ENCODE data around the genes MRPL20 and MMP23B.

DNA sequence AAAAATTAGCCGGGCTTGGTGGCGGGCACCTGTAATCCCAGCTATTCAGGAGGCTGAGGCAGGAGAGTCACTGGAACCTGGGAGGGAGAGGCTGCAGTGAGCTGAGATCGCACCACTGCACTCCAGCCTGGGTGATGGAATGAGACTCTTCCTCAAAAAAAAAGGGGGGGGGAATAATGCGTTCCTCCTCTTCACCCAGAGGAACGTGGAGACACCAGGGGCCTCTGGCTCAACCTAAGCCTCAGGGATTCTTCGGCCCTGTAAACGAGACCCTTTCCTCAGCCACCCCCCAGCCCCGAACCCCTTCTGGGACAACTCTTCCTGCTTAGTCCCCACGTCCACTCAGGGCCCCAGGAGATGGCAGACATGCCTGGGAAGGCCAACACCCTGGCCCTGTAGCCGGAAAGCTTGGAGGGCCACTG is 2.2 kb downstream of the AURKAIP1 start:
- RRBS = no CpG with 5 or more reads among the region's 10 CpGs

DNA sequence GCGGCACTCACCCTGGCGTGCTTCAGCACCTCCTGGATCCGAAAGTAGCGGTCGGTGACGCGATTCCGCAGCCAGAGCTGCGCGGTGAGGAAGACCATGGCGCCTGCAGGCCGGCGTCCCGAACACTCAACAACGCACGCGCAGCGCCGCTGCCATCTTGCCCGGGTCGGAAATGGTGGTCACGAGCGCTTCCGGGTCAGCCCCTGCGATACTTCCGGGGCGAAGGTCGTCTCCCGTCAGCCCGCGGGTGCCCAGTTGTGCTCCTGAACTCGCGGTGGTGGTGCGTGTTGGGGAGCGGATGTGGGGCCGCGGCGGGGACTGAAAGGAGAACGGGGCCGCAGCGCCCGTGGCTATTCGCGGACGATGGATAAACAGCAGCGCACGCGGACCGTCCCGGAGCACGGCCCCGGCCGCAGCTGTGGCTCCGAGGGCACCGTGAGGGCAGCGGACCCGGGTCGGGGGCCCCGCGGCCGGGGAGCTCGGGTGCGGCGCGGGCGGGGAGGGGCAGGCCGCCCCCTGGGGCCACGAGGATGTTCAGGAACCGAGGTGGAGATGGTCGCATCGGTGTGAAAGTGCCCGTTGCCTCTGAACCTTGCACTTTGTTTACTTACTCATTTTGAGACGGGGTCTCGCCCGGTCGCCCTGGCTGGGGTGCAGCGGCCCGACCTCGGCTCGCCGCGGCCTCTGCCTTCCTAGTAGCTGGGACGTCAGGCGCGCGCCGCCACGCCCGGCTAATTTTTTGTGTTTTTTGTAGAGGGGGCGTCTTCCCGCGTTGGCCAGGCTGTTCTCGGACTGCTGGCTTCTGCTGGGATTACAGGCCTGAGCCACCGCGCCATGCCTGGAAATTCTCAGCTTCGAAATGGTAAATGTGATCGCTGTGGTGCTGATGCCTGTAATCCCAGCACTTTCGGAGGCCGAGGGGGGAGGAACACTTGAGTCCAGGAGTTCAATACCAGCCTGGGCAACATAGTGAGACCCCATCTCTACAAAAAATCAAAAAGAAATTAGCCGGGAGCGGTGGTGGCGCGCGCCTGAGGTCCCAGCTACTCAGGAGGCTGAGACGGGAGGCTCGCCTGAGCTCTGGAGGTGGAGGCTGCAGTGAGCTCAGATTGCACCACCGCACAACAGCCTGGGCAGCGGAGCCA is at the start of gene MRPL20:
Gene MRPL20, minus strand, starts transcription at position 174 of the 1,145 bp plus-strand sequence.
- RRBS = 3% methylated on average over 20 of the region's 108 CpGs

DNA sequence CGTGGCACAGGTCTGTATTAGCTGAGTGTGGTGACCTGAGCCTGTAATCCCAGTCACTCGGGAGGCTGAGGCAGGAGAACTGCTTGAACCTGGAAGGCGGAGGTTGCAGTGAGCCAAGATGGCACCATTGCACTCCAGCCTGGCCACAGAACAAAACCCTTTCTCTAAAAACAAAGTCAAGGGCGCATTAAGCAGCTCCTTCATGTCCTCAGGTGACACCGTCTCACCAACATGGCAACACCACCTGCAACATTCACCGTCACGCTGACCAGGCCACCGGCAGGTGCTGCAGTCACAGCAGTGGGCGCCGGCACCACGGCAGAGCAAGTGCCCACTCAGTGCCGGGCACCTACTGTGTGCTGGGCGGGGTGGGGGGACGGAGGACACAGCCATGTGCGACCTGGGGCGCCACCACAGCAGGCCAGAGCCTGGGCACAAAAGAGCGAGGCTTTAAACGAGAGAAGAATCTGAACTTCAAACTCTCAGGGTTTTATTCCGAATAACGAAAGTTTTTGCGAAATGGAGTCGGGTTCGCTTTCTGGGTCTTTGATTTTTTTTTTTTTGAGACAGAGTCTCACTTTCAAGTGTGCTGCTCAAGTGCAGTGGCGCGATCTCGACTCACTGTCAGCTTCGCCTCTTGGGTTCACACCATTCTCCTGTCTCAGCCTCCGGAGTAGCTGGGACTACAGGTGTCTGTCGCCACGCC is 12.2 kb downstream of the ATAD3B start:
- RRBS = no CpG with 5 or more reads among the region's 30 CpGs

GRCh38 chr1:1631510-1632575 is at the start of gene MMP23B:
TSS of gene MMP23B (plus strand) at chr1:1632173.
- RRBS = 6% methylated on average over 39 of the region's 79 CpGs

DNA sequence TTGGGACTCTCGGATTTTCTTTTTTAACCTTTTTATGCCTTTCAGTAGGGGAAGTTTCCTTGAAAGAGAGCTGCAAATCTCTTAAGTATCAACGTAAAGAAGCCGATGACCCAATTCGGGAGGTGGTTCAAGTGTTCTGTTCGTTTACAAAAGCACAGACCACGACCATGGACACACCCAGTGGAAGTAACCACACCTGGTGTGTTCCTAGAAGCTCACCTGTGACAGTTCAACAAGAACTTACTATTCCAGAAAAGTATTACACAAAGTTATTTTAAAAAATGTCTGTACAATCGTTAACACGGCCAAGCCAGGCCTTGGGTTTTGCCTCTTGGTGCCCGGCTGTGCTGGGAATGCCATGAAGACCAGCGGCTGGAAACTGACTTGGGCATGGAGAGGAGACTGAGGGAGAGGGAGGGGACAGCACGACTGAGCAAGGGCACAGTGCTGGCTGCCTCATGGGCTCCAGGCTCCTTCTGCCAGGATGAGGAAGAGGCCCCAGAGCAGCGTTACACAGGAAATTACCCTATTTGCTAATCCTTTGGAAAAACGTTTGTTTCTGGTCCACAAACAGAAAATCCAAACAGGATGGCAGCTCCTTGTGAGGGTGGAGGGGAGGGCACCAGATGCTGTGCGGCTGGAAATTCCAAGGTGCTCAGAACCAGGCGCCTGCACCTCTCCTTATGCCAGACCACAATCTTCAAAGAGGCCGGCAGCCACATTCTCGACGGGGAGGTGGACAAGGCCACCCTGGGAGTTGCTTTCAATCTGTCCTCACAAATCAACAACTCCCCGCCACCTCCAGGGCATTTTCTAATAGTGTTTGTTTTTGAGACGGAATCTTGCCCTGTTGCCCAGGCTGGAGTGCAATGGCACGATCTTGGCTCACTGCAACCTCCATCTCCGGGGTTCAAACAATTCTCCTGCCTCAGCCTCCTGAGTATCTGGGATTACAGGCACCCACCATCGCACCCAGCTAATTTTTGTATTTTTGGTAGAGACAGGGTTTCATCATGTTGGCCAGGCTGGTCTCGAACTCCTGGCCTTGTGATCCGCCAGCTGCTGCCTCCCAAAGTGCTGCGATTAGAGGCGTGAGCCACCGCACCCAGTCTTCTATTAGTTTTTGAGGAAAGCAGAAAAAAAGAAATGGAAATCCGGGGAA is 4.2 kb upstream of the CDK11B start:
- RRBS = no CpG with 5 or more reads among the region's 29 CpGs

DNA sequence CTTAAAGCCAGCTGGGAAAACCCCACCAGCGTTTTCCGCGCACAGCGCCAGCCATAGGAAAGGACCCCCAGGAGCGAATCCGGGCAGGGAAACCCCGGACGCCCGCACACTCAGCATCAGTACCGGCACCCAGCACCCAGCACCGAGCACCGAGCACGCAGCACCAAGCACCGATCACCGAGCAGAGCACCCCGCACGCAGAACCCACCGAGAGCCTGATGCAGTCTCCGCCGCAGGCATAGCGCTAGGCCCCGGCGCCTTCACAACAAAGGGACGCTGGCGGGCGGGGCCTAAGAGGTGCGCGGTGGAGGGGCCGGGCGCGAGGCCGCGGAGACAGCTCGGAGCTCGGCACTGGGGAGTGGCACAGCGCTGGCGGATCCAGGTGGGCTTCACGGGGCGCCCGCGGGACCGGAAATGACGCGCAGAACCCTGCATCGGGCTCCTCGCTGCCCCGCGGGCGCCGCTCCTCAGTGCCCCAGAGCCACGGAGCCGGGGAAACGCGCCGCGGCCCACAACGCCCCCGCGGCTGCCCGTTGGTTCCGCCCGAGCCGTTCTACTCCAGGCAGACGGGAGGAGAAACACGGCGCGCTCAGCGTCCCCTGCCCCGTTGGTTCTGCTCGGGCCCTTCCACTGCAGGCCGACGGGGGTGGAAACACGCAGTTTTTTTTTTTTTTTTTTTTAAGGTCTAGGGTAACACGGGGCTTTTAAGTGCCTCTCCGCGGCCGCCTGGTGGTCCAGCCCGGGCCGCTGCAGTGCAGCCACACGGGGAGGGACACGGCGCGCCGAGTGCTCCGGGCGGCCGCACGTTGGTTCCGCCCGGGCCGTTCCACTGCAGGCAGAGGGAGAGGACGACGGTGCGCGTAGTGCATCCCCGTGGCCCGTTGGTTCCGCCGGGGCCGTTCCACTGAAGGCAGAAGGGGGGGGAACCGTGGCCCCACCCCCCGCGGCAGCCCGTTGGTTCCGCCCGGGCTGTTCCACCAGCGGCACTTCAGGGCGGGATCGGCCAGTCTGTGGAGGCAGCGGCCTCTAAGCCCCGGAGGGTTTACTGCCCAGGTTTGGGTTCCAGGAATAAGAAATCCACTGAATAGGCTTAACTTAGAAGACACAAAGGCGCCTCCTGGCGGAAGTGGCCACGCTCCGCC is 21.7 kb upstream of the CDK11A start:
- RRBS = no CpG with 5 or more reads among the region's 115 CpGs

GRCh38 chr1:1778673-1779629 is 681 bp upstream of the NADK start:
- RRBS = 2% methylated on average over 23 of the region's 76 CpGs

- RRBS = no CpG with 5 or more reads among the region's 20 CpGs
Observed at GRCh38 chr1:1782084-1782337, 3.7 kb upstream of the NADK start.

DNA sequence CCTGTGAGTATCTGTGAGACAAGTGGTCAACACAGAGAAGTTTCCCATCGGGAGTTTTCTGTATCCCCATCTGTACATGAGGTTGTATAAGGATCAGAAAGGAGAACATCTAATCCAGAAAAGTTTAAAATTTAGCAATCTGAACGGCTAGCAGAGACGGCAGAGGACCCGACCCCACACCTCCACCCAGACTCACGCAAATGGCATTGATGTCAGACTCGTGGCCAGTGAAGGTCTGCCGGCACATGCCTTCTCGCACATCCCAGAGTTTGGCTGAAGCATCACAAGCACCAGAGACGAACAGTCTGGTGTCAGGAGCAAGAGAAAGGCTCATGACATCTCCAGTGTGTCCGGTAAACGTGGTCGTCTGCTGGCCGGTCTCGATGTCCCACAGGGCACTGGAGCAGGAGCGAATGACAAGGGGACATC is 11.9 kb upstream of the NADK start:
- RRBS = 100% methylated on average over 3 of the region's 15 CpGs

DNA sequence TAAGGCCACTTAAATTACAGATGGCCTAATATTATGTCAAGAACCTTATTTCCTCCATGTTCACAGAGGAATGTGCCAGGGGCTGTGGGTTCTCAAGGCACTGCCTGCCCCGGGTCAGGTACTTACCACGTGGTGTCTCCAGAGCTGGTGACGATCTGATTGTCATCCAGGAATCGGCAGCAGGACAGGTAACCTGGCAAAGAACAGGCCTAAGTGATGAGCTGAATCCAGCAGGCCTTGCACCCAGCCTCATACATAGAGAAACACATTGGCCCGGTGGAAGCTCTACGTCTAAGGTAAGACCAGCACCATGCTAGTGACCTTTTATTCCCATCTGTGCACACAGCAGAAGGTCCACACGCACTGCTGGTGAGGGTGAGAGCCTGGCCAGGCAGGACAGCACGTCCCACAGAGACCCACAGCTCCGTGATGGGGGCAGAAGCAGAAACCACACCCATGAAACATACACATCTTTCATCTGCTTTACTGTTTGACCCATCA is 14.9 kb upstream of the NADK start:
- RRBS = no CpG with 5 or more reads among the region's 9 CpGs

DNA sequence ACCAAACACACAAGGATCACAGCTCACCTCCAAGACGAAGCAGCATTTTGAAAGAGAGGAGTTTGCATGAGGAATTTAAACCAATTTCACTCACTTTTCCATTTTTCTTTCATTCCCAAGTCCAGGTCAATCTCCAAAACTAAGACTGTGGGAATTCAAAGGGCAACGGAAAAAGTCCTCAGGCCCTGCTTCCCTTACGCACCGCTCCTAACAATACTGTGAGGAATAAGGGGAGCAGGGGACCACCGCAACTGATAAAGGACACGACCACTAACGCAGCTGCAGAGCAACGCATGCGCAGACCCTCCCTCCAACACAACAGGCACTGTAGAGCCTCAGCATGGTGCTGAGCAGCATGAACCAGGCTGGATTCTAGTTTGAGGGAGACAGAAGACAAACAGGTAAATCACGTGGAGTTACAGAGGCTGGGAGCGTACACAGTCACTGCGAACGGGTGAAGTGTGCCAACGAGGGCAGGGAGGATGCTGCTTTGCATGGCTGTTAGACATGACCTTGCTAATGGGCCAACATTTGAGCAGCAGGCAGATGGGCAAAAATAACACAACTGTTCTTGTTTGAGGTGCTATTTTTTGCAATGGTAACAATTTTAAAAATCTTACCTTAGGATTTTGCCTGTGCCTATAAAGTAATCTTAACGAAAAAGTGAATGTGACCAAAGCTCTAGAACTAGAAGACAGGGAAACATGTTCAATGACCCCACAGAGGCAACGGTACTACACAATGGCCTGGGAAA is 55.1 kb upstream of the NADK start:
- RRBS = no CpG with 5 or more reads among the region's 16 CpGs

DNA sequence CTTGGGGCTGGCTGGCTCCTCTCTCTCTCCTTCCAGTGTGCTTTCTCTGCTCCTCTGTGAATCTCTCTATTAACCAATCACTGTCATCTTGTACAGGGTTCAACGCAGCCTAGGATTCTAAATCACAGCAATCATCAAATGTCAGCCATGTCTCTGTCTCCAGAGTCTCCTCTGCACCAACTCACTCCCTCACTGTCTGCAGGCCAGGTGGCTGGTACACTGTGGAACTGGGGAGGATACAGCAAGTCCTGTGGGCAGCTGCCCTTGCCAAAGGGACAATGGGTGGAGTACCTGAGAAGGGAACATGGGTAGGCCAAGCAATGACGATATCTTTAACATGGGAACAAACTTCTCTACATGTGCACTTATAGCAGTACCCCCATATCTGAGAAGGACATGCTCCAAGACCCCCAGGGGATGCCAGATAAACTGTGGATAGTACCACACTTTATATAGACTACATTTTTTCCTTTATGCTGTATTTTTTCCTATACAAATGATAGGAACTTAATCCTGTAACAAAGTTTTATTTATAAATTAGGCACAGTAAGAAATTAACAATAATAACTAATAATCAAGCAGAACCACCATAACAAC is 33.5 kb downstream of the GNB1 start:
- RRBS = no CpG with 5 or more reads among the region's 2 CpGs

DNA sequence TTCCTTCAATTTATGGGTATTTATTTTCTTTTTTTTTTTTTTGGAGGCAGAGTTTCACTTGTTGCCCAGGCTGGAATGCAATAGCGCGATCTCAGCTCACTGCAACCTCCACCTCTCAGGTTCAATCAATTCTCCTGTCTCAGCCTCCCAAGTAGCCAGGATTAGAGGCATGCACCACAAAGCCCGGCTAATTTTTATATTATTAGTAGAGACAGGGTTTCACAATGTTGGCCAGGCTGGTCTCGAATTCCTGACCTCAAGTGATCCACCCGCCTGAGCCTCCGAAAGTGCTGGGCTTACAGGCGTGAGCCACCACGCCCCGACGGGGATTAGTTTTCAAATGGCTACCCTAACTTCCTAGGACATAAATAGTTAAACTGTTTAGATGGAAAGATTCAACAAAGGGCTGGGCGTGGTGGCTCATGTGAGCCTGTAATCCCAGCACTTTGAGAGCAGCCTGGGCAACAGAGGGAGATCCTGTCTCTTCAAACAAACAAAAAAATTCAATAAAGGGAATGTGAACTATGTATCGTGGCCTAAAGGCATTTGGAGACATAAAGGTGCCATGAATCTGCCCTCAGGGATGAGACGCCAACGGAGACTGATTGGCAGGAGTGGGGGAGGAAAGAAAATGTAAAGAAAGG is 31.8 kb downstream of the GNB1 start:
- RRBS = no CpG with 5 or more reads among the region's 14 CpGs

DNA sequence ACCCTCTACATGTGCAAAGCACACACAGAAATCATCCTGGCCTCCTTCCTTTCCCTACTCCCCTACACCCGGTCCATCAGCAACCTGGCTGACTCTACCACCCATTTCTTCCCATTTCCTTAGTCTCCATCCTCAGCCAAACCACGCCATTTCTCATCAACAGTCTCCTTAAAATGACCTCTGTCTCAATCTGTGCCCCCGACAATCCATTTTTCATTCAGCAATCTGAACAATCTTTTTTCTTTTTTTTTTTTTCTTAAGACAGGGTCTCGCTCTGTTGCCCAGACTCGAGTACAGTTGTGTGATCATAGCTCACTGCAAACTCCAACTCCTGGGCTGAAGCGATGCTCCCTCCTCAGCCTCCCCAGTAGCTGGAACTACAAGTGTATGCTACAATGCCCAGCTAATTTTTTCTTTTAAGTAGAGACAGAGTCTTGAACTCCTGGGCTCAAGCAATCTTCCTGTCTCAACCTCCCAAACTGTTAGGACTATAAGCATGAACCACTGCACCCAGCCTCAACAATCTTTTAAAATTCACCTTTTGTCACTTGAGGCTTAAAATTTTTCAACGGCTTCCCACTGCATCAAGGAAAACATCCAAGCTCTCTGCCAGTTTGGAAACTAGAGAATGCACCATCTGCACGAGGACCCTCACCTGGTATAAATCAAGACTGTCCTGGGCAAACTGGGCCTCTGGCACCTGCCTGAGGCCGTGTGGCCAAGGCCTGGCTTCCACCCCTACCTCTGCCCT is 18.9 kb downstream of the GNB1 start:
- RRBS = no CpG with 5 or more reads among the region's 9 CpGs

- RRBS = no CpG with 5 or more reads among the region's 19 CpGs
Observed at GRCh38 chr1:1881000-1882025, 9.6 kb downstream of the GNB1 start.

DNA sequence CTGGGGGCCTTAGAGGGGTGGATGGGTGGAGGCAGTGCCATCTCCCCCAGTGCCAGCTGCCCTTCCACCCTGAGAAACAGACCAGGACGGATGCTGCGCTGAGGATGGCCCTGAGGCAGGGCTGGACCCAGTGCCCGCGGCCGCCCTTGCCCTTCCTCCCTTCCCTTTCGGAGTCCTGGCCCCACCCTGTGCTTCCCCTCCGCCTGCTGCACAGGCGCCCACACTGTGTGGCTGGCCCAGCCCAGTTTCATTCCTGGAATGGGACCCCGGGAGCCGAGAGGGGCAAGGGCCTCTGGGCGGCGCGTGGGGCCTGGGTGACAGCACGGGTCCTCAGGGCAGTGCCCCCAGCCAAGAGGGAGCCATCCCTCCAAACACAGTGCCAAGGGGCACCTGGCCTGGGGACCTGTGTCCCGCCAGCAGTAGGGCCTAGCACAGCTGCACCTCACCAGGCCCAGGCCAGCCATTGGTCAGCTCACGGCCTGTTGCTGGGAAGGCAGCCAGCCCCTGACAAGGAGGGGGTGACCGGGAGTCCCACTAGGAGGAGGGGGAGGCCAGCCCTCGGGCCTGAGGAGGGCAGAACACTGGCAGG is 13.4 kb upstream of the SKI start:
- RRBS = no CpG with 5 or more reads among the region's 18 CpGs

GRCh38 chr1:2240272-2240920 is 12.3 kb downstream of the SKI start:
- RRBS = 100% methylated on average over 1 of the region's 25 CpGs

GRCh38 chr1:2289178-2289919 is 61.2 kb downstream of the SKI start:
- RRBS = no CpG with 5 or more reads among the region's 18 CpGs

GRCh38 chr1:2296468-2296999 is 68.4 kb downstream of the SKI start:
- RRBS = no CpG with 5 or more reads among the region's 20 CpGs

GRCh38 chr1:2313779-2314309 is 77.5 kb downstream of the MORN1 start:
- RRBS = 100% methylated on average over 5 of the region's 20 CpGs